Paraaortic lymph node (tissue), 1 donor: ENCODE measurements around a stretch of chr1.

DNA sequence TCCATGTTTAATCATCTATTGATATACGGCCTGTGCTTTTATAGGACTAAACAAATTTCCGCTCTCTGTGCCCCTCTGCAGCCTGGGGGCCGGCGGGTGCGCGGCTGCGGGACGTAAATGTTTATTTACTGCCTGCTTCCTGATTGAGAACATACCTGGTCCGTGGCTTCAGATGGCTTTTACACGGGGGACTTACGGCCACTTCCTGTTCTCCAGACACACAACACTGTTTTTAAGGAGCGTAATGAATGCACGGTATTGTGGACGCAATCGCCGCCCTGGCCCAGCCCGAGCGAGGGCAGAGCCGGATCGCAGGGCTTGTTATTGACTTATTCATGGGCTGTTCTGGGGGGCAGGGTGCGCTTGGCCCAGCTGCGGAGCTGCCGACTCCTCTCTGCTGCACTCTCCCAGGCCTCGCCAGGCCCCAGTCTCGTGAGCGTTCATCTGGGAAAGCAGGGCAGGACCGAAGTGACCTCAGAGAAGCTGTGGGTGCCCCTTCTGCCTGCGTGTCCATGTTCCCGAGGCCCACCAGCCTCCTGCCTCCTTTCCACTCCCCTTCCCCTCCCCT lies 52.8 kb upstream of the ACTRT2 start:
- PRO-cap: no peak

- PRO-cap: no peak
Measured at GRCh38 chr1:3105436-3105978, 36.5 kb downstream of the PRDM16 start.

DNA sequence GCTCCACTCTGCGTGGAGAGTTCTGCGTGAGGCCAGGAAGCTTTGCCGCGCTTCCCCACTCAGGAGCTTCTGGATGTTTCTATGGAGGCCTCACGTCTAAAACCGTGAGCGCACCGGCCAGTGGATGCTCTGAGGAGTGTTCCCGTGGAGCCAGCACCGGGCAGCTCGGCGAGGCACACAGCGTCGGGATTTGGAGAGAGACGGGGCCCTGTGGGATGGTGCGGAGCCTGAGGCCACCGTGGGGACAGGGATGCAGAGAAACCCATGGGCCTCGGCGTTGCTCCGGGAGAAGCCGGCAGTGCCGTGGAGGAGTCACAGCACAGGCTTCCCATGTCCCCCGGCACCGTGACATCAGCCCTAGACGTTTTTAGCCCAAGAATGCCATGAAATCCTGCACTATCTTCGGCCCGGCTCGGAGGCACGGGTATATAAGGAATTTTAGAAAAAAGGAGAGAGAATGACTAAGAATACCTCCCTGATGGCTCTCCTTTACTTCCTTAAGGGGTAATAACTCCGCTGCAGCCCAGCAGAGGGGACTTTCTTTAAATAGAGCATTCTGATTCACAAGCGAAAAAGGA lies 126.0 kb downstream of the PRDM16 start:
- PRO-cap: no peak

- PRO-cap: no peak
Measured at GRCh38 chr1:3213606-3214132, 144.7 kb downstream of the PRDM16 start.

GRCh38 chr1:3397342-3397987 lies 57.0 kb upstream of the ARHGEF16 start:
- PRO-cap: no peak

DNA sequence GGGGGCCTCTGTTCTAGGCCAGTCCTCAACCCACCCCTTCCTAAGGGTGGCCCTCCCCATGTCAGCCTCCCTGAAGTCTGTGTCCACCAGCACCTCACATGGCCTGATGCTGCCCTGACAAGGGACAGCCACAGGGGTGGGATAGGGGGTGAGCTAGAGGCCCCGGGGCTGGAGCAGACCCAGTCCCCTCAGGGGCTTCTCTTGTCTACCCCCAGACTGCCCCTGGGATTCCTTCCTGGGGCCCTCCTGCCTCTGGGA lies 15.0 kb upstream of the ARHGEF16 start:
- PRO-cap: no peak

- PRO-cap: no peak
Measured at GRCh38 chr1:3509804-3510163, 55.3 kb downstream of the ARHGEF16 start.

- PRO-cap: no peak
Measured at GRCh38 chr1:3522826-3523315, 68.4 kb downstream of the ARHGEF16 start.

GRCh38 chr1:3561438-3561903 lies 49.8 kb downstream of the MEGF6 start:
- PRO-cap: no peak

DNA sequence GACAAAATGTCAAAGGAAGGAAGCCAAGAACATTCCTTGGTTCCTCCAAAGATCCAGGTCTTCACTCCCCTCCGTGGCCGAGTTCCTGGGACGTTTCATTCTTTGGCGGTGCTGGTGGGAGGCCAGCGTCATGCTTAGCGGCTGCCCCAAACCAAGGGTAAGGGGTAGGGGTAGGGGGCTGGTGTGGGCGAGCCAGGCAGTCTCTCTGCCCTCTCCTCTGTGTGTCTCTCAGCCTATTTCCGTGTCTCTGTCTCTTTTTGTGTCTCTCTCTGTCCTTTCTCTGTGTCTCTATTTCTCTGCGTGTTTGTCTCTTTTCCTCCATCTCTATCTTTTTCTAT lies 49.4 kb downstream of the MEGF6 start:
- PRO-cap: no peak

GRCh38 chr1:3752838-3753315 lies 627 bp downstream of the CCDC27 start:
- PRO-cap: unidirectional peak, minus-strand start at chr1:3753038

GRCh38 chr1:3834806-3835470 lies 22.1 kb downstream of the CEP104 start:
- PRO-cap: no peak

GRCh38 chr1:4108825-4109259 lies 208.8 kb upstream of the C1orf174 start:
- PRO-cap: bidirectional peak, plus-strand start at chr1:4109124, minus-strand start at chr1:4108964

- PRO-cap: no peak
Measured at GRCh38 chr1:4758636-4758986, 104.2 kb downstream of the AJAP1 start.

DNA sequence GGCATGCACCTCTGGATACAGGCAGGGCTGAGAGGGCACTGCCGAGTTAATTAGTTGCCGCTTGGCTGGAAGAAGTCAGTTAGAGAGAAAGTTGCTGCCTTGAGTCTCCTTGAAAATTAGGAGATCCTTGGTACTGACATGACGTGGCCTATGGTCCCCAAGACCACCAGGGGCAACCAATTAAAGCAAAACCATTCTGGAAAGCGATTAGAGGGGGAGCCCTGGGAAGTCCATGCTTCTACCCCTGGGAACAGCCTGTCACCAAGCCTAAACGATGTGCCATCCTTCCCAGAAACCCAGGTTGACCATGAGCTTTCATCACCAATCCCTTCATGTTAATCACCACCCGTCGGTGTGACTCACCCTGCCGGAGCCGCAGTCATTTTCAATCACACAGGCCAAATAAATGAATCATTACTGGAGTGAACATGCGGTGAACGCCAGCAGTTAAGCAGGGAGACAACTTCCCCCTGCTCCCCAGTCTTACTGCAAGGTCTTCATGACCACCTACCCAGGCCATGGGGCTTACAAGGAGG lies 308.7 kb downstream of the AJAP1 start:
- PRO-cap: no peak

- PRO-cap: no peak
Measured at GRCh38 chr1:5667935-5668516, 324.2 kb downstream of the NPHP4 start.

DNA sequence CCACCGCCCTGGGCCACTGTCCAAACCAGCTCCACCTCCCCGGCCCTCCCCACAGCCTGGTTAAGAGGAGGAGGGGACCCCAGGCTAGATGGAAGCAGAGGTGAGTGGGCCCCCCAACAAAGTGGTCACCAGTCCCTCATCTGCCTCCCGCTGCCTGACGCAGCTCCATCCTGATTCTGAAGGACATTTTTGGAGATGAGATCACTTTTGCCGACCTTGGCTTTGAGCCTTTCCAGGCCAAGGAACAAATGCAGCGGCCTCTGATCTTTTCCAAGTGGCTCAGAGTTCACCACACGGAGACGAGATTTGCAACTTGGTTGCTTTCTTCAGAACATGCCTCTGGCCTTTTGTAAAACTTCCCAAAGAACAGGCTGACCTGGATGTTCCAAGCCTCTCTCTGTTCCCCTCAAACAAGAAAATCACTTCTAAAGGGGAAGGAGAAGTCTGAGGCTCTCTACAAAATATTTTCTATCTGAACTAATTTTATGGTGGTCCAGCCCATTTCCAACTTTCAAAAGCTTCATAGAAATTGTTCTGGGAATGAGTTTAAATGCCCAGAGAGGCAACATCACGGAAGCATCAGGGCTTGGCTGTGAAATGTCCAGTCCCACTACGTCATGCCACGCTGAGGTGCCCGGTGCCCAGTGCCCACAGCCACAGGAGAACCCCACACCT lies 223.0 kb downstream of the NPHP4 start:
- PRO-cap: no peak

GRCh38 chr1:5993718-5994378 lies 1.6 kb upstream of the NPHP4 start:
- PRO-cap: no peak

DNA sequence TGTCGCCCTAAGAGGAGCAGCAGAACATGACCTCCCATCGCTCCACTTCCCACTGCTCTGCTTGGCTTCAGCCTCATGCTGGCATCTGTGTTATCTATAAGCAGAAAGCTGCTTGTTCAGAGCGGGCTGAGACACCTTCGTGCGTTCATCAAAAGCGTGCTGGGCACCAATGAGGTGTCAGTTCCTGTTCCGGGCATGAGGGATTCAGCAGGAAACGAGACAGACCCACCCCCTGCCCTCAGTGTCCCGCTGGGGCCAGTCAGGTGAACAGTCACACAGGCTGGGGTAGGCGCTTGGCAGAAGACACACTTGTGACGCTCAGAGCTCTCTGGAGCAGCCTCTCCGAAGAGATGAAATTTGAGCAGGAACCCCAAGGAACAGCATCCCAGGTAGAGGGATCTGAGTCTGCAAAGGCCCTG lies 20.8 kb upstream of the NPHP4 start:
- PRO-cap: unidirectional peak, plus-strand start at position 278 of the sequence

DNA sequence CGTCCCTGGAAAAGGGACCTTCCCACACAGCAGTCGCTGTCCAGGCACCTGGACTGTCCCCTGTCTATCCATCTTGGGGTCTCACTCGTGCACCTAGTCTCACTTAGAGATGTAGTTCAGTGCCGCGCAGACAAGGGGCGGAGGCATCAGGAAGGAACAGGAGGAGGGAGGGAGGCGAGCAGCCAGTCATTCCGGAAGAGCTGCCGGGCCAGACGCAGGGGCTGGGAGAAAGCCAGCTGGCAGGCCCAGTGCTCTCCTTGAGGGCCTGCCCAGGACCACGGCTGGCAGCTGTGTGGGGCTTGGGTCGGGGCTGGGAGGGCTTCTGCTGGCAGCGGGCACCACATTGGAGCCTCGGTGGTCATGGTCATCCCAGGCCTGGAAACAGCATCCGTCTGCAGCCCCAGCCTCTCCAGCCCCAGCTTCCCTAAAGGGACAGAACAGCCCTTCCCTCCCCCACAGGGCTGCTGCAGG lies 12.9 kb downstream of the KCNAB2 start:
- PRO-cap: no peak